Mesenteric fat pad (tissue), 1 donor: ENCODE results near the genes CCDC81 and UBTFL1.

- PRO-cap, result no peak
These were observed 62.2 kb downstream of the SYTL2 start for GRCh38 chr11:85748705-85749243.

- PRO-cap, result no peak
These were observed 1.8 kb downstream of the SYTL2 start for GRCh38 chr11:85809049-85809675.

DNA sequence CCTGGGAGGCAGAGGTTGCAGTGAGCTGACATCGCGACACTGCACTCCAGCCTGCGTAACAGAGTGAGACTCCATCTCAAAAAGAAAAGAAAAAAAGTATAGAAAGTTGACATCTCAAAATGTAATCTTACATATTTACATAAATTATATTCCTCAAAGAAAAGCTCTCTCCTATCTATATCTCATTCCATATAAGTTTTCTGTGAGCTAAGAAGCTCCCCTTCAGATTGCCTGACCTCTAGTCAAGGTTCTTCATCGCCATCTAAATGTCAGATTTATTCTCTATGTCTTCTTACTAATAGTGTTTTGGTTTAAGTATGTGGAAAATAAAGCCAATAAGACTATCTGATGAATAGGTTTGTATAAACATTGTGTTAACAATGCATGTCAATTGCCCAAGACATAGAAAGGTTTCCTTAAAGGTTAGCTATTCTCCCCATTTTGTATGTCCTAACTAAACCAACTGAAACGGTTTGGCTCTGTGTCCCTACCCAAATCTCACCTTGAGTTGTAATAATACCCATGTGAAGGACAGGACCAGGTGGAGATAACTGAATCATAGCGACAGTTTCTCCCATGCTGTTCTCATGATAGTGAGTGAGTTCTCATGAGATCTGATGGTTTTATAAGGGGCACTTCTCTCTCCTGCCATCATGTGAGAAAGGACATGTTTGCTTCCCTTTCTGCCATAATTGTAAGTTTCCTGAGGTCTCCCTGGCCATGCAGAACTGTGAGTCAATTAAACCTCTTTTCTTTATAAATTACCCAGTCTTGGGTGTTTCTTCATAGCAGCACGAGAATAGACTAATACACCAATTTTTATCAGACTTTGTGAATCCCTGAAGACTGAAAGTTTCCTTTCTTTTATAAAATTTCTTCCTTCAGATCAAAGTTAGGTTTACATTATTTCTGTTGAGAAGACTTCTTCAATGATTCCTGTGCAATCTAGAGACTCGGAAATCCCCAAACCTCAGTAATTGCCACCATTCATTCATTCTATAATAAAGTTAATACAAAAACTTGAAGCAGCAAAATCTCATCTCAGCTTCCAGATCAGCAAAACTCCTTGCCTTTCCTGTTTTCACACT is 17.0 kb downstream of the PICALM start:
- PRO-cap, result no peak

DNA sequence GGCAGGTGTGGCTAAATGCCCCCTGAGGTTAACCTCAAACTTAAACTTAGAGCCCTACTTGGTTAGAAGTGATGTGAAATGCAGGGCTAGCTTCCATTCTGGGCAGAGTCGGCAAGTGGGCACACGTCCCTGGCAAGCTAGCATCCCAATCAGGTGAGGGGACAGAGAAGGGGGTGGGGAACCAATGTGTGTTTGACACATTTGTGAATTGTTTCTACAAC is 83.1 kb upstream of the PICALM start:
- PRO-cap, result no peak

- PRO-cap, result no peak
These were observed 48.3 kb upstream of the EED start for GRCh38 chr11:86196266-86196705.

DNA sequence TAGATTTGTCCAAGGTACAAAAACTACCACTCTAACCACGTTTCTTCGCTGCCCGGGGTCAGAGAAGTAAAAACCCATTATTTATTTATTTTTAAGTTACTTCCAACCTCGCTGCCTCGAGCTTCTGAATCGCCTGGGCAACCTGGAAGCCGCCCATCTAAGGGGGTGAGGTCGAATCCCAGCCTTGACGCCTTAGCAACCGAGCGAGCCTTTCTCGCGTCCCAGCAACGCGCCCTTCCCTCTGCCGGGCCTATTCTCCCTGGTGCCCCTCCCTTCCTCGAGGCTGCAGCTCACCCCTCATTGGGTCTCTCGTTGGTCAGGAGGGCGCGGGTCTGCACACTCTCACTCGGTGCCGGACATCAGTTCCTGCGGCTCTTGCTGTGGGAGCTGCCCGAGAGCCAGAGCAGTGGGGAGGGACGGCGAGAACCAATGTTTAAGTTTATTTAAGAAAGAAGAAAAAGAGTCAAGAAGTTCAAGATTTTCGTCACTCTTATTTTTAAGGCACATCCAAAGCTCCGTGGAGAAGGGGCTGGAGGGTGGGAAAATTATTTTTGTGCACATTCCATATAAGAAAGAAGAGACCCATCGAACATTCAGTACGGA is at the start of gene CCDC81:
TSS of gene CCDC81 (plus strand) at position 345 of the 603 bp plus-strand sequence.
- PRO-cap, result no peak

- PRO-cap, result no peak
These were observed 56.5 kb downstream of the CCDC81 start for GRCh38 chr11:86431138-86431588.

DNA sequence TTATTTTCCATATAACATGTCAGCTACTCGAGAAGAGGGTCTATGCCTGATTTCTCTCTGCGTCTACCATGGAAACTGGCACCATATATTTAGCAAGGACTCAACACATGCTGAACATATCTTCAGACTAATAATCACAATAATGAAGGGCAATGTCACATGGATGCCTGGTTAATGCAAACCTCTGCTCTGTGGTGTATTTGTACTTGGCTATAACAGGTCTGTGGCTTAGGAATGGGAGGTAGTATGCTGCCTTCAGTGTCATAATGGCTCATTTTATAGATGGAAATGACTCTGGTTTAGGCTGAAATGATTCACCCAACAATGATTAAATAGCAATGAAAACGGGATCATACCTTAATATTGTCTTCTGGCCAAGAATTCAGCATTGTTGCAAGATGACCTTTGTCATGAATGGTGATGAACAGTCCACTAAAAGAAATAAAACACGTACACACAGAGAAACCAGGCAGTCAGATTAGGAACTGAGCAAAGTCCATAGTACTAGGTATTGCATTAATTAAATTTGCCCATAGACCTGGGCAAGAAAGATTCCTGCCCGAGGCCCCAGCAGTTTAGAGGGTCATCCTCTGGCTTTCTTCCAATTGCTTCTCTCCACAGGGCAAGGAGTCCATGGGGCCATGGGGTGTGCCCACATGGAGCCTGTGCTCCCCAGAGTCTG is 133.9 kb downstream of the CCDC81 start:
- PRO-cap, result no peak

GRCh38 chr11:86511062-86511681 is 136.5 kb downstream of the CCDC81 start:
- PRO-cap, result no peak

GRCh38 chr11:86567323-86567732 is 192.6 kb downstream of the CCDC81 start:
- PRO-cap, result no peak

GRCh38 chr11:86644186-86645217 is 155.8 kb upstream of the PRSS23 start:
- PRO-cap, result no peak

GRCh38 chr11:86805718-86806478 is 5.6 kb downstream of the PRSS23 start:
- PRO-cap, result no peak

- PRO-cap, result no peak
These were observed 11.7 kb downstream of the PRSS23 start for GRCh38 chr11:86812077-86812316.

- PRO-cap, result no peak
These were observed 14.7 kb downstream of the PRSS23 start for GRCh38 chr11:86815048-86815401.

- PRO-cap, result no peak
These were observed 1.5 kb upstream of the FZD4 start for GRCh38 chr11:86956755-86957121.

DNA sequence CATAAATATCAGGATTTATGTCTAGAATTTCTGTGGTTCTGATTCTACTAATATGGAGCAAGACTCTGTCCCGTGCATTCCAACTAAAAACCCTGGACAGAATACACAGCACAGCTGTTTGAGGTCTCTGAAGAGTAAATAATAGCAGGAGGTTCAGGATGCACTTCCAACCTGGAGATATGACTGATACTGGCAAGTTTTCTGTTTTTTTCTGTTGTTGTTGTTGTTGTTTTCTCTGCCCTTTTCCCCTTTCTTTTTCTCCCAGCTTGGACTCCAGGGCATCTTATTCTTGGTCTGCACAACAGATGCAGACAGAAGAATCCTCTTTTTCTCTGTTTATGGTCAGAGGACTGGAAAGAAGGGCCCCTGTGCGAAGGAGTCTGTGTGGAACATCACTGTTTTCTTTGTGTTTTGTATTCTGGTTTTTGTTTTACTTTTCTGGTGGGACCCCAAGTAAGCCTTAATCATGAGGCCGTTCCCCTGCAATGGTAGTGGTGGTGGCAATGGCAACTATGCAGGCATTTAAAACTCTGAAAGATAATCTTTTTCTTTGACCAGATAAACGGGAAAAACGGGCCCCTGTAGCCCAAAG is 142.1 kb downstream of the TMEM135 start:
- PRO-cap, result no peak

GRCh38 chr11:88405891-88406313 is 68.4 kb upstream of the CTSC start:
- PRO-cap, result no peak

DNA sequence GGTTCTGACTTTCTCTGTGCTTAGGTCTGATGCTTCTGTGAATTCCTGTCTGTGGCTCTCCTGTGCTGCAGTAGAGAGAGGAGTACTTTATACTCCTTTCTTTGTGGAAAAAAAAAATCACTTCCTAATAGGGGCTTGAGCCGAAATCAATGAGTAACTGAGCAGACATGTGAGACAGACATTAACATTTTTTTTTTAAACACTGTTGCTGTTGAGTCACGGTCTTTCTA is 86.2 kb downstream of the GRM5 start:
- PRO-cap, result no peak

DNA sequence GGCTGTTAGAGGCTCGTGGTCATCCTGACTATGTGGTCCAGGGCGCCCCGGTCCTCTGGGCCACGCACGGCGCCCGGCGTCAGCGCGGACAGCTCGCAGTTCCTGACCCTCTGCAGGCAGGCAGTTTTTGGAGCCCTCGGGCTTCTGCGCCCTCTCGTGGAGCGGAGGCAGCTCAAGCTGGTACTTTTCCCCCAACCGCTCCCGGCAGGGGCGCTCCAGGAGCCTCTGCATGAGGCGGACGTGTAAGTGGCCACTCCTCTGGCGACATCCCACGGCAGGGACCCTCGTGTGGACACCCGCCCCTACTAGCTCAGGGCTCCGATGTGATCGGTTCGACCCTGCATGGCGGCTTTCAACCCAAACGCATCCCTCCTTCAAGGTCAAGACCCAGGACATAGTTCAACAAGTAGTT is 21.5 kb downstream of the TRIM49C start:
- PRO-cap, result no peak

- PRO-cap, result no peak
These were observed at the start of gene UBTFL1 for GRCh38 chr11:90085774-90086151. TSS of gene UBTFL1 (plus strand) at chr11:90085950.